T-cell (primary cell): ENCODE results near the genes EPHA4 and ACSL3.

DNA sequence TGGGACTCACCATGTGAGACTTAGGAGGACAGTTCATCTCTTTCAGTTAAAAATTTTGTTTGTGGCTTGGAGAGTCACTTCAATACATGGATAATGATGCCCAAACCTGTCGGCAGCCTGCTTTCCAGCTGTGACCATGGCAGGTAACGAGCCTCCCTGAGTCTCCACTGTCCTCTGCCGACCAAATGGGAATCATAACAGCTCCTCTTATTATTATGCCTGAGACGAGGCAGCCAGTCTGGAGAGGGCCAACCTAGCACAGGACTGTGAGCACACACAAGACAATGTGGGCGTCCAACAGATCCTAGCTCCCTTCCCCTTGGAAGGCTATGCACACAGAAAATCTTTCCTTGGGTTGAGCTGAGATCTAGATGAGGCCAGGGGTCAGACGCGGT lies 950 bp upstream of the SLC4A3 start:
- PRO-cap, 7 experiments: no peak in any of the 7 experiments

DNA sequence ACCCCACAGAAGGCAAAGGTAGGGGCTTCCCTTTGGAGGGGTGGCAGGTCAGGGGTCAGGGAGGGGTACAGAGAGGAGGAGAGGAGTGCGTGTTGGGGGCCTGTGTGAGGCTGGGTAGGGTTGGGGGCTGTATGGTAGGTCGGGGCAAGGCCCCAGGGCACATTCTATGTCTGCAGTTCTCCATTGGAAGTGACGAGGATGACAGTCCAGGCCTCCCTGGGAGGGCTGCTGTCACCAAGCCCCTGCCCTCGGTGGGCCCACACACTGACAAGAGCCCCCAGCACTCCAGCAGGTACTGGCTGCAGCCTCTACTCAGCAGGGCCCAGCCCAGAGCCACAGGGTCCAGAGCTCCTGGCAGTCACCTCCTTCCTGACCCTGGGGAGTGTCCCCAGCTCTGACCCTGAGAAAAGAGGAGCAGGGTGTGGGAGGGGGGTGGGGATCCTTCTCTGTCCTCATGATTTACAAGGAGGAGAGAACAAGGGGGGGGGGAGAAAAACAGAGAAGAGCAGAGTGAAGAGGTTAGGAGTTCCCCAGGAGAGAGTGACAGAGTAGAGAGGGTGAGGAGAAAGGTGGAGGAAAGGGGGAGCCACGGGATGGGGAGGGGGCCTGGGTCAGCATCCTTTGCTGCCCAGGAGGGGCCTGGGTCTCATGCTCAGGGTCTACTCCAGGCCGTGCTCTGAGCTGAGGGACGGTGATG lies 2.1 kb downstream of the SLC4A3 start:
- PRO-cap, 7 experiments: no peak in any of the 7 experiments

GRCh38 chr2:219912530-219913114 lies 285.2 kb downstream of the SLC4A3 start:
- PRO-cap, 7 experiments: no peak in any of the 7 experiments

- PRO-cap, 7 experiments: no peak in any of the 7 experiments
Measured at GRCh38 chr2:220935829-220936186, 636.3 kb downstream of the EPHA4 start.

DNA sequence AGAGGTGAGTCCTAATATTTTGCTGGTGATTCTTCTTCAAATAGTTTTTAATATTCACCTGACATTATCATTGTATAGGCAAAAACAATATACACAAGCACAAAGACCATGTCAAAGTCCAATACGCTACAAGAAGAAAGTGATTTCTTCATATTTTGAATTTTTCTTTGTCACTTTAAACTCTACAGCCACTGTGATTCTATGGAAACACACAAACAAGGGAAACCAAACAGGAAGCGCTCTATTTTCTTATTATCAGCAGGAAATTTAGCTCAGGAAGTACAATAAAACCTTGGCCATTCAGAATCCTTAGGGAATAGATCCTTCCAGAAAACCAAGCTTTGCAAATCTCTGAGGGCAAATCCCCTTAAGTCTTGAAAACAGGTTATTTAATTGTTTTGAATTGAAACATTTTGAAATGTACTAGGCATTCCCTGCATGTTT lies 336.2 kb downstream of the EPHA4 start:
- PRO-cap, 7 experiments: no peak in any of the 7 experiments

GRCh38 chr2:221572063-221572368 lies at the start of gene EPHA4:
Gene EPHA4, minus strand, starts transcription at chr2:221572304.
- PRO-cap, 7 experiments: peak in 7 of 7 experiments; most common minus-strand start chr2:221572299 (in 7)

DNA sequence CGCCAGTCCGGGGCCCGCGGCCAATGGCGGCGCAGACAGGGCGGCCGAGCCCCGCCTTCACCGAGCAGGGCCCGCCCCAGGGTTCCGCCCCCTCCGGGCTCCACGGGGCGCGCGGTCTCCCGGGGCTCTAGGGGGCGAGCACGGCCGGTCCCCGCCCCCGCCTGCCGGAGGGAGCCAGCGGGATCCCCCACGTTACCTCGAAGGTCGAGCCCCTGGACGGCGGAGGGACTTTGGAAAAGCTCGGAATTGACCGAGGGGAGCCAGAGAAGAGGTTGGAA lies 204 bp upstream of the EPHA4 start:
- PRO-cap, 7 experiments: peak in 7 of 7 experiments; most common plus-strand start position 82 of the sequence (in 4)

- PRO-cap, 7 experiments: no peak in any of the 7 experiments
Measured at GRCh38 chr2:222155397-222155928, 143.3 kb downstream of the PAX3 start.

DNA sequence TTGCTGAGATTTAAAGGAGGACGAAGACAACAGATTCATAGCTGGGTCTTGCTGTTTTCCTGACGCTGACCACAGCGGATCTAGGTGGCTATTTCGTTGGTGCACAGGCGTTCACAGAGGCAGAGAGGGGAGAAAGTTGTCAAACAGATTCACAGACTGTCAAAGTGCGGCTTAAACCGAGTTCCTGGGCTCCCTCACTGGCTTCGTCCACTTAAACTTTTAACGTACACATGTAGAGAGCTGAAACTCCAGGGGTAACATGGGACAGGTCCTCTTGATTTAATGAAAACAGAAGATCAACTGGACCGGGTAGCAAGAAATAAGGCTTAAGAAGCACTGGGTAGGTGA lies 944 bp upstream of the ENSG00000288658 start:
- PRO-cap, 7 experiments: no peak in any of the 7 experiments

GRCh38 chr2:222683836-222684268 lies 12.4 kb downstream of the MOGAT1 start:
- PRO-cap, 7 experiments: no peak in any of the 7 experiments

DNA sequence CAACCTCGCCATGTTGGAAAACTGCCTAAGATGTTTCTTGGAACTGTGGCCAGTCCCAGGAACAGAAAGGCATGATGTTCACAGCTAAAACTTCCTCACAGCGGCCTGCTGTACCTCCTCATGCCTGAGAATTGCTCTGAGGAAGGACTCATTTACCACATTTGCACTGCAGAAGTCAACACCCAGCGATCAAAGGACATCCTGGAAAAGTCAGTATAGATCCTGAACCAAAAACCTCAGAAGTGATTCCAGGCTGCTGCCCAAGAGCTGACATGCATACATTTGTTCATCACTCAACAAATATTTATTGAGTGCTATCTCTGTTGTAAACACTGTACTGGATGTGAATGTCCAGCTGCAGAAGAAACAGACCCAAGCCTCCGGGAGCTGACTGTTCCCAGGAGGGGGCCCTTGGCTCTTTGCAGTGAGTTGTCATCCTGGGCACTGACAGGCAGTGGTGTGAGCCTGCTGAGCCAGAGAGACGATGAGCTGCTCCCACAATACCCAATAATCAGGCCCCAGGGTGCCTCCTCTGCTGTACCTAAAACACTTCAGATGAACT lies 64.2 kb upstream of the ACSL3 start:
- PRO-cap, 7 experiments: no peak in any of the 7 experiments

- PRO-cap, 7 experiments: peak in 7 of 7 experiments; most common plus-strand start chr2:222861036 (in 5); most common minus-strand start chr2:222860864 (in 7)
Measured at GRCh38 chr2:222860704-222861158, at the start of gene ACSL3. Gene ACSL3, plus strand, starts transcription at chr2:222861036.

DNA sequence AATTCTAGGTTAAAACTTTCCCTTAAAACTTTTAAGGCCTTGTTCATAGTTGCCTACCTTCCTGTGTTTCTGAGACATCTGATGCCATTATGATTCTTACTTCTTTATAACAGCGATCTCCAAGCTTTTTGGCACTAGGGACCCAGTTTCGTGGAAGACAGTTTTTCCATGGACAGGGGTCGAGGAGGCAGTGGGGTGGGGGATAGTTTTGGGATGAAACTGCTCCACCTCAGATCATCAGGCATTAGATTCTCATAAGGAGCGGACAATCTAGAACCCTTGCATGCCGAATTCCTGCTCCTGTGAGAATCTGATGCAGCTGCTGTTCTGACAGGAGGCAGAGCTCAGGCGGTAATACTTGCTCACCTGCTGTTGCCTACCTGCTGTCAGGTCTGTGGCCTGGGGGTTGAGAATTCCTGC lies 21.5 kb downstream of the ACSL3 start:
- PRO-cap, 7 experiments: no peak in any of the 7 experiments

DNA sequence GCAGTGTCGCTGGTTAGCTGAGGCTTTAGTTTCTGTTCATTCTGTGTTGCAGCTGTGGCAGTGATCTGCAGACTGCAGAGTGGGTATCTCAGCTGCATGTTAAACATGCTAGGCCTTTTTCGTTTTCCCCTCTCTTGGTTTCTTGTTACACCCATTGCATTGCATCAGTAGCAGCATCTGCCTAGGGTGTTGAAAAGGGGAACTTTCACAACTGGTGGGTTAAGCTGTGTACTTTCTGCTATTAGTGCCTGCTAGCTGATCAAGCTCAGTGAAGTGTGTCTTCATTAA lies 51.3 kb downstream of the ACSL3 start:
- PRO-cap, 7 experiments: no peak in any of the 7 experiments

DNA sequence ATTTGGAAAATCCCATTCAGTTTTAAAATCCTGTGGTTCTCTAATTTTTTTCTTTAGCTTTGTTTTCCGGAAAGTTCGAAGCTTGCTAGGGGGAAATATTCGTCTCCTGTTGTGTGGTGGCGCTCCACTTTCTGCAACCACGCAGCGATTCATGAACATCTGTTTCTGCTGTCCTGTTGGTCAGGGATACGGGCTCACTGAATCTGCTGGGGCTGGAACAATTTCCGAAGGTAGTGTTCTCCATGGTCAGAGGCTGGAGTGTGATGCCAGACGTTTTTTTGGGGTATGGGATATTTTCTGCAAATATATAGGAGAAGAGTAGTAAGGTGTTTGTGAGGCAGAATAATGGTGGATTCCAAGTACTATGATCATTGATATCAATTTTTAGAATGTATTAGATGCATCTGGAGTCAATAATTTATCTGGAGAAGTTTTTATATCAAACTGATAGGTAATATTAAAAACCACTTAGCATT lies 66.2 kb downstream of the ACSL3 start:
- PRO-cap, 7 experiments: no peak in any of the 7 experiments

DNA sequence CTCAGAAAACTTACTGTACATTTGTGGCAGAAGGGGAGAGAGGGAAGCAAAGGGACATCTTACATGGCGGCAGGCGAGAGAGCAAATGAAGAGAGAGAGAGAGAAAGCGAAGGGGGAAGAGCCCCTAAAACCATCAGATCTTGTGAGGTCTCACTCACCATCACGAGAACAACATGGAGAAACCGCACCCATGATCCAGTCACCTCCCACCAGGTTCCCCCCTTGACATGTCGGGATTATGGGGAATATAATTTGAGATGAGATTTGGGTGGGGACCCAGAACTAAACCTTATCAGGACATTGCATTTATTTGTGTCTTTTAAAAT lies 75.9 kb downstream of the ACSL3 start:
- PRO-cap, 7 experiments: no peak in any of the 7 experiments

DNA sequence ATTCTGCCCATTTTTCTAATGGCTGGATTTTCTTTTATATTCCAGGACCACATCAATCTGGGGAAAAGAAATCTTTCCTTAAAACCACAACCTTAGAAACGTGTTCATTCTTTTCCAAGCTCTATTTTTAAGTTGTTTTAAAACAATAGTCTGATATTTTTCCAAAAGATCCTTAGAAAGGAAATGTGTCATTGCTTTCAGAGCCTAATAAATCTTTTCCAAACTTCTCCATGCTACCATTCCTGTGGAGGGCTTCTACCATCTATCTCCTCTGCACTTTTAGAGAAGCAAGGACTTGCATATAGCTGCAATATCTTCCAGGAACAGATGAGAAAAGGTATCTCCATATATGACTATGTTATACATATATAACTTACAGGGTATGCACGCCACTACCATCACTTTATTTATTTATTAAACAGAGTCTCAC lies 21.2 kb downstream of the WDFY1 start:
- PRO-cap, 7 experiments: no peak in any of the 7 experiments

DNA sequence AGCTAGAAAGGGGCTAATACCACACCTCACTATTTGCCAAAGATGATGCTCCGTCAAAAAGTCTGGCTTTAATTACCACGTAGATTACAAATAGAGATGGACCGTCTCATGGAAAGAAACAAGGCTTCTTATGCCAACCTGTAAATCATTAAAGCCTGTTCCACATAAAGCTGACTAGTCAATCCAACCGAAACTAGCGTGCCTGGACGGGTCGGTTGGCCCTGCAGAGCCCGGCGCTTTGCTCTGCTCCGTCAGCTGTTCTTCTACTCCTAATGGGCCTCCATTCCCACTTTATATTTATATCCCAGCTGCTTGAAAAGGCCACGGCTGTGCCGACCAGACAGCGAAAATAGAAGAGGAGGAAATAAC lies 10.1 kb upstream of the FAM124B start:
- PRO-cap, 7 experiments: no peak in any of the 7 experiments

DNA sequence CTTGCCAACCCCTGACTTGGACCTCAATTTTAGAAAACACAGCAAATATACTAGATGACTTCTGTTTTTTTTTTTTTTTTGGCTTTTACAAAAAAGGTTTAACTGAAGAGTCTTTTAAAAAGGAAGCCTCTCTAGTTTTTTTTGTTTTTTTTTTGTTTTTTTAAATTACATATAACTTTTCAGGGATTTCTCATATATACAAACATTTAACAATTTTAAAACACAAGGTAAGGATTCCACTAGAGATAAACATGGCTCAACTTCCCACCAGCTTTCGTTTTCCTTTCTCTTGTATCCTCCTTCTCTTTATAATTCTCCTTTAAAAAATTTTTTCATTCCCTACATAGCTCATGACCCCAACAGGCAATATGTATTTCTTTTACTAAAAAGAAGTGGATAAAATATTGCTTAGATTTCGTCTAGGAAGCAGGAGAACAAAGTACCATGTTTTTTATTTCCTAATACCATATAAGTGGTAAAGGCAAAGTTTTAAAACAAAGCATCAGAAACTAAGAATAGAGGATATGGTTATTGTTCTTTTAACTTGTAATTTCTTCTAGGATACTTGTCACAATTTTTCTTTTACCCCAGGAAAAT lies 74.9 kb downstream of the CUL3 start:
- PRO-cap, 7 experiments: no peak in any of the 7 experiments

DNA sequence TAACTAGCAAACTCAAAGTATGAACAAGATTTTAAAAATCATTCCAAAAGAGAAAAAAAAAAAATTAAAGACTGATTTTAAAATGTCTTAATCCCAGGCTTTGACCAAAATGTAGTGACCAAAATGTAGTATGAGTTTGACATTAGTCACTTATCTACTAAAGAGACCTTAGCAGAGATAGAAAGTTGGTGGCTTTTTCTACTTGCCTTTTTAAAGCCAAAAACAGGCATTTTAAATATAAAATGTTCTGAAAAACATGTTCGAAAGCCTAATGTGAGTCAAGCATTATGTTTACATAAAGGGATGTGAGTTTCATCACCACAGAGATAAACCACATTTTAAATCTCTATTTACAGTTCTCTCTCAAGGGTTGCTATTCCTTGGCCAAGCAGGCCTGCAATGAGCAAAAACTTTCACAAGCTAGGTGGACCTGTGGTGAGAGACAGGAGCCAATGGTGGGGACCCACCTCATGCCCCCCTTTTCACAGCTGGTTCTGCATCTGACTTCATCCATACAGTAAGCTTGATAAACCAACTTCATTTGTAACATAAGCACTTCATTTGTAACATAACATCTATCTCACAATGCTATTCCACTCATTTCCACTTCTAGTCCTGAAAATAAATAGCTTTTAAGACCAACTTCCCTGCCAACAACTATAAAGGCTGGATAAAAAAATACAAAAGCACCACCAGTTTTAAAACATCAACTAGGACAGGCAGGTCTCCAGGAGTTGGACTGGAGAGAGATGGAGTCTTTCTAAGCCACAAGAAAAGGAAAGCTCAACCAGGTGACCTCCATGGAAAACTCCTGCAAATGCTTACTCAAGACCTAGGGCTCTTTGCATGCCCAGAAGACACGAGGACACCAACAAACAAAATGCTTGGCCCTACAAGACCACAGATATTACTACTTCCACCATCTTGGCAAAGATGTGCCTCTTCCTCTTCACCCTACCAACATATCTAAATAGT lies 65.0 kb downstream of the CUL3 start:
- PRO-cap, 7 experiments: no peak in any of the 7 experiments